Airway epithelial cell (primary cell): ENCODE measurements around a stretch of chr5.

- RAMPAGE, long total RNA: no peak
These were observed 2.4 kb downstream of the SRP19 start for GRCh38 chr5:112863542-112863920.

GRCh38 chr5:112975988-112976654 lies 477 bp upstream of the DCP2 start:
- RAMPAGE, long total RNA: no peak

DNA sequence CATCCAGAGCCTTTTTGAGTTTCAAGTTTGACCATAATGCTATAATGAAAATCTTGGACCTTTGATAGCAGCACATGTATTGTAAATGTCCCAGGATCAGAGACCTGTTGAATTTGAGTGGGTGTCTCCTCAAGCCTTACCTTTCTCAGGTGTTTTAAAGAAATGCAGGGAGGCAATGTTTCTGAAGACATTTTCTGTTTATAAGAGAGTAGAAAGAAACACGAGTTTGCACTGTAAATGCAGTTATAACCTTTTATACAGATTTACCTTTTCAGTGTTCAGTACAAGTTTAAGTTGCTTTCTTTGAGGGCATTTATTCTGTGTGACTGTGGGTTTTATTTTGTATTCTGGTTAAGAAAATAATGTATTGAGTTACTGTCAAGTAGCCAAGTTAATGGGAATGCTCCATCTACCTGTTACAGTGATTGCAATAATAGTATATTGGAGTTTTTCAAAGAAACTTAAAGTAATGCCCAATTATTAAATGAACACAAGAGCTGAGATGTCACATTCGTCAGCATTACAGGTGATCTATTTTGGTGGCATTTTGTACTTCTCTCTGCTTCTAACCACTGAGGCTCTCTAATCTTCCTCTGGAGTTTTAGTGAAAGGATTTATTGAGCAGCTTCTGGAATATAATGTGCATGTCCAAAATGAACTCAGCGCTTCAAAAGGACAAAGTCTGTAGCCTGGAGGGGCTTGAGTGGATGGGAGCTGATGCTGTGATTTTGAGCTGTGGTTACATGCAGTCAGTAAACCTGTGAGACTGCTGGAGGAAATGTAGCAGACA lies 37.0 kb downstream of the DCP2 start:
- RAMPAGE, long total RNA: no peak

DNA sequence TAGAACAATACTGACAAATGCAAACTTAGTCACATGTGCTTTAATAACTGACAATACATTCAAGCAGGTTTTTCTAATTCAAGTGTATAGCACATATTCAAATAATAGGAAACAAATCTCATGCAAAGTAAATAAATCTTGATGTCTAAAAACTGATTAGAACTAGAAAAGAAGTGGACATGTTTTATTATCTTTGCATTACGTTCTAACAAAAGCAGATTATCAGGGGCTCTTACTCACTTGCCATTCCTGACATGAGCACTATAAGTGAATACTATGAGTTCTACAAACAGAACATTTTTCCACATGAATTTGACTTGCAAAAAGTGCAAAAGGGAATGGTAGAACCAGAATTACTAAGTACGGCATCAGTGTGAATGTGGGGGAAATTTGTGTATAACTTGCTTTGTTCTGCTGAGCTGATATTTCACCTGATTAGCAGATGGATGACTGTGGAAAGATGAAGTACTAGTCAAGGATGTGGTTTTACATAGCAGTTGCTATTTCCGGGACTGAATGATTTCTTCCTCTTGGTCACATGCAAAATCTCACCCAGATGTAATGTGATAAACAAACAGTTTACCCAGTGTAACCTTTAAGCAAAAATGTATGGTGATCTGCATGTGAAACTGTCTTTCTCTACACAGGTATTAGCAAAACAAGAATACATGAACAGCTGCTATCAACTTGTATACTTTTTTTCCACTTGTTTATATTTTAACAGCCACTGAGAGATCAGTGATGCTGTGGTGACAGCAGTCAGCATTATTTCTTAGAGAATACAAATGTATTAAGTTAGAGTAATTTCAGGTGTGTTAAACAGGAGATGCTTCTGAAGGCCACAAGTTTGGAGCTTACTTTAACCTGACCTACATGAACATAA lies 46.0 kb downstream of the DCP2 start:
- RAMPAGE, long total RNA: no peak

GRCh38 chr5:113047633-113048395 lies 71.2 kb downstream of the DCP2 start:
- RAMPAGE, long total RNA: no peak

DNA sequence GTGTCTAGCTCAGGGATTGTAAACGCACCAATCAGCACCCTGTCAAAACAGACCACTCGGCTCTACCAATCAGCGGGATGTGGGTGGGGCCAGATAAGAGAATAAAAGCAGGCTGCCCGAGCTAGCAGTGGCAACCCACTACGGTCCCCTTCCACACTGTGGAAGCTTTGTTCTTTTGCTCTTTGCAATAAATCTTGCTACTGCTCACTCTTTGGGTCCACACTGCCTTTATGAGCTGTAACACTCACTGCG lies 23.1 kb upstream of the TSSK1B start:
- RAMPAGE, long total RNA: no peak

- RAMPAGE, long total RNA: no peak
These were observed 1.8 kb downstream of the KCNN2 start for GRCh38 chr5:114363269-114364420.

DNA sequence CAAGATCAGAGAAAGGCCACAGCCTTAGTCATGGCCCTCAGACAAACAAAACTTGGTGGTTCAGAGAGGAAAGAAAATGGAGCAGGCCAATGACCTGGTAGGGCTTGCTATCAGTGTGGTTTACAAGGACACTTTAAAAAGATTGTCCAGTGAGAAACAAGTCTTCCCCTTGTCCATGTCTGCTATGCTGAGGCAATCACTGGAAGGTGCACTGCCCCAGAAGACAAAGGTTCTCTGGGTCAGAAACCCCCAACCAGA lies 176.5 kb downstream of the TRIM36 start:
- RAMPAGE, long total RNA: no peak

- RAMPAGE, long total RNA: no peak
These were observed 118.8 kb upstream of the CCDC112 start for GRCh38 chr5:115414941-115415868.

GRCh38 chr5:115455224-115455617 lies 89.4 kb downstream of the FEM1C start:
- RAMPAGE, long total RNA: no peak

DNA sequence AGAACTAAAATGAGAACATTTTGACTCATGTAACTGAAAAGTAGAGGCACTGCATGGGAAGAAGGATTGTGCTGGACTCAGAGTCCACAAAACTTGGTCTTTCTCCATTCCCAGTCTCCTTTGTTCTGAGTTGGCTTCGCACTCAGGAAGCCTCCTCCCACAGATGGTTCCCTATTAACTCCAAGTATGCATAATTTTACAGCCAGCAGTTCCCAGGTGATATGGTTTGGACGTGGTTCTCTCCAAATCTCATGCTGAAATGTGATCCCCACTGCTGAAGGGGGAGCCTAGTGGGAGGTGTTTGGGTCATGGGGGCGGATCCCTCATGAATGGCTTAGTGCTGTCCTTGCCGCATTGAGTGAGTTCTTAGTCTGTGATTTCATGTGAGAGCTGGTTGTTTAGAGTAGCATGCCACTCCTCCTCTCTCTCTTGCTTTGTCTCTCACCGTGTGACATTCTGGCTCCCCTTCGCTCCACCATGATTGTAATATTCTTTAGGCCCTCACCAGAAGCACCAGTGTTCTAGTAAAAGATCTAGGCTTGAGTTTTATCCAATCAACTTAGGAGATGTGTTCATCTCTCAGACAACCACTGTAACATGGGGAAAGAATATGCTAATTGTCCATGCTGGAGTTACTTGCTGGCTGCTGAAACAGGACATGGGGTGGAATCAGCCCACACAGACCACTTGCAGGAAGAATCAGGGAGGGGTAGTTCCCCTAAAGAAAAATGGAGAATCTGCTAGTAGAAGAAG lies 86.4 kb downstream of the FEM1C start:
- RAMPAGE, long total RNA: no peak

- RAMPAGE, long total RNA: no peak
These were observed 83.1 kb downstream of the FEM1C start for GRCh38 chr5:115461427-115461836.

DNA sequence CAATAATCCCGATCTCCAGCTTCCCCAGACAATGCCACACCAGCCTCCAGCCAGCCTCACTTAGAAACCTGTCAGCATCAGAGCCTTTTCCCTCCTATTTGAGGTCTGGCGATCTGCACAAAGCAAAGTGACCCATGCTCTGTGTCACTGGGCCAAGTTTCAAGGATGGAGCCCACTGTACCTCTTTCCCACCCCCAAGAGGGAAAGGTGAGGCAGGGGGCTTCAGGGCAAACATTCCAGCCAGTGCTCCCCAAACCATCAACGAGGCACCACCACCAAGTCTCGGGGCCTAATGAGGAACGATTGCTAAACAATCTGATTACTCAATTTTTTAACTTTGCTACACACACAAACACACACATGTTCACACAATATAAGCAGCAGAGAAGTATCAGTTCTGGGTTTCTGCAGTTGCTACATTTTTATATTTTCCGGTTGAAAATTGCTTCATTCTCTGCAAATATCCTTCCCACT lies 60.3 kb downstream of the FEM1C start:
- RAMPAGE, long total RNA: no peak

DNA sequence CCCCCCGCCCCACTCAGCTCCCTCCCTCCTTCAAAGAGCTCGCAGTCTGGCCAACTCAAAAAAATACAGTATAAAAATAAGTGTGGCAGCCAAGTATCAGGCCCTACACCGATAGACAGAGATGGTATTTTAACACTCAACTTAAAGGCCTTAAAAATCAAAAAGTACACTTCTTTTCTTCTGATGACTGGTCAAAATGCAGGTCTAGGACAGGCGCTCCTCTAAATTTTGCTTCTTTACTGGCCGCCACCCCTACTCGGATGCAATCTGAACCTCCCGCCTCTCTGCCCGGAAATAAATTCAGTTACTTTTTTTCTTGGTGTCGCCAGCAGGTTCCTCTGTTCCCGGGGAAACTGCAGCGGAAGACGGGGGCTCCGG lies 294 bp downstream of the ATG12 start:
- RAMPAGE, long total RNA: no peak

DNA sequence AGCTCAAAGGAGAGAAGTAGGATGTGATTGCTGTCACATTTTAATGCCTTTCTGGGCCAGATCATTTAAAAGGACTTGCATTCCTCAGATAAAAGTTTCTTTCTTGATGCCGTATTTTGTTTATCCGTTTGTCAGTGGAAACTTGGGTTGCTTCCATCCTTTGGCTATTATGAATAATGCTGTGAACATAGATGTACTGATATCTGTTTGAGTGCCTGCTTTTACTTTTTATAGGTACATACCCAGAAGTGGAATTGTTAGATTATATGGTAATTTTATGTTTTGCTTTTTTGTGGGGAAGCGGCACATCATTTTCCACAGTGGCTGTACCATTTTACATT lies 9.3 kb downstream of the AP3S1 start:
- RAMPAGE, long total RNA: no peak

- RAMPAGE, long total RNA: no peak
These were observed 5.8 kb upstream of the LVRN start for GRCh38 chr5:115956504-115956847.

GRCh38 chr5:116236619-116237473 lies 152.0 kb downstream of the COMMD10 start:
- RAMPAGE, long total RNA: no peak

DNA sequence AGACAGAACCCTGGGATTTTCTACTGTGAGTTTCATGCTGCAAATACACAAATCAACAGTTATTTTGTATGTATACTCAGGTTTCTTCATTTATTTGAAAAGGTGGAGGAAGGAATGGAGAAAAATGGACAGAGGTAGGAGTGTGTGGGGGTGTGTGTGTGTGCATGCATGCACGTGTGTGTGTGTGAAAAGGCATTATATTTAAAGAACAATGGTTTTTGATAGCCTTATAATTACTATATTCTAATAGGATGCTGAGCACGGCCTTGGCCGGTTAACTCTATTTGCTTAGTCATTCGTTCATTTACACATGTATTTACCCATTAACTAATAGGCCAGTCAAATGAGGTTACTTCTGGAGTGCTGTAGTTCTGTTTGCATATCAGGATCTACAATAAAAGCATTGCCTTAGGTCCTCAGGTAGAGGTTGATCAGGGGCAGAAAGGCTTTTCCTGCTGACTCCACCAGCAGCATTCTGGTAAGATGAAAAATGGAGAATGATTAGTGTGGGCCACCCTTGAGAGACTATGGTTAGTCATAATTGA lies 218.9 kb downstream of the COMMD10 start:
- RAMPAGE, long total RNA: no peak

DNA sequence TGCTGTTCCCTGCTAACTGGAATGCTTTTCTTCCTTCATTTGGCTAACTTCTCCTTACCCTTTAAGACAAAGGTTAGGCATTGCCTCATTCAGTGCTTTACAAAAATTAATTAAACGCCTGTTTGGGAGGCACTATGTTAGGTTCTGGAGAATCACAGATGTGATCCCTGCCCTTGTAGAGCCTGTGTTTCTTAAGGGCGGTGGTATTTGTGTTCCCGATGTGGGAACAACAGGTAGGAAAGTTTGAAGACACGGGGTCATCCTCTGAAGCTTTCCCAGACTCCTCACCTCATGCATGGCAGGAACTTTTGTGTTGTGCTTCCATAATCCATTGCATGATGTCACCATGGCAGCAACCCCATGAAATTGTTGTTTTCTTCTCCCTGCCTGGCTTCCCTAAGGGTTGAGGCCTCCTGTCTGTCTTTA lies 80.3 kb downstream of the SEMA6A start:
- RAMPAGE, long total RNA: no peak

GRCh38 chr5:116542626-116543092 lies 32.0 kb downstream of the SEMA6A start:
- RAMPAGE, long total RNA: no peak